ENCODE measurements around a stretch of chr1.

DNA sequence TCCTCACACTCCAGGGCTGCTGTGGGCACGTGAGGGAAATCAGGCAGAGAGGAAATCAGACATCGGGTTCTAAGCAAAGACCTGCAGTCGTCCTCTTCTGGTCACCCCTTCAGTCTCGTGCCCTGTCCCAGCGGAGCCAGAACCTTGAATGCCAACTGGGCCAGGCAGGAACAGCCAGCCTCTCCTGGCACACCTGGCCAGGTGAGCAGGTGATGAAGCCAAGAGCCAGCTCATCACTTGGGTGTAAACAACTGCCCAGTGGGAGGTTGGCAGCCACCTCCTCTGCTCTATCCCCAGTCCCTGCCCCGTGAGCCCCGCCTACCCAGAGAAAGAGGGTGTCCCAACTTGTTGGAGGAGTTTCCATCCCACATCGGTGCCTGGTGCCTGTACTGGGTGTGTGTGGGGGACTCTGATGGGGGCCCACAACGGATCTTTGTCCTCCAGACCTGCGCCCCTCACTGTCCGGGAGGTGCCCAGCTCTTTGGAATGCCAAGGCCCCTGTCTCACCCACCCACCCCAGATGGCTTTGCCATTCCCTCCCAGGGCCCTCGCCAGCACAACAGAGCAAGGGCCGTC lies 17.8 kb upstream of the FAM131C start:
- RAMPAGE, long total RNA = no peak
- RRBS = no CpG with 5 or more reads among the region's 13 CpGs

- RAMPAGE, long total RNA = no peak
- RRBS = no CpG with 5 or more reads among the region's 29 CpGs
Observed at GRCh38 chr1:16115203-16116459, 40.2 kb downstream of the EPHA2 start.

GRCh38 chr1:16143032-16144276 lies 12.4 kb downstream of the EPHA2 start:
- RAMPAGE, long total RNA = no peak
- RRBS = 96% methylated on average over 3 of the region's 24 CpGs

- RAMPAGE, long total RNA = no peak
- RRBS = 0% methylated on average over 3 of the region's 39 CpGs
Observed at GRCh38 chr1:16145863-16146726, 9.8 kb downstream of the EPHA2 start.

DNA sequence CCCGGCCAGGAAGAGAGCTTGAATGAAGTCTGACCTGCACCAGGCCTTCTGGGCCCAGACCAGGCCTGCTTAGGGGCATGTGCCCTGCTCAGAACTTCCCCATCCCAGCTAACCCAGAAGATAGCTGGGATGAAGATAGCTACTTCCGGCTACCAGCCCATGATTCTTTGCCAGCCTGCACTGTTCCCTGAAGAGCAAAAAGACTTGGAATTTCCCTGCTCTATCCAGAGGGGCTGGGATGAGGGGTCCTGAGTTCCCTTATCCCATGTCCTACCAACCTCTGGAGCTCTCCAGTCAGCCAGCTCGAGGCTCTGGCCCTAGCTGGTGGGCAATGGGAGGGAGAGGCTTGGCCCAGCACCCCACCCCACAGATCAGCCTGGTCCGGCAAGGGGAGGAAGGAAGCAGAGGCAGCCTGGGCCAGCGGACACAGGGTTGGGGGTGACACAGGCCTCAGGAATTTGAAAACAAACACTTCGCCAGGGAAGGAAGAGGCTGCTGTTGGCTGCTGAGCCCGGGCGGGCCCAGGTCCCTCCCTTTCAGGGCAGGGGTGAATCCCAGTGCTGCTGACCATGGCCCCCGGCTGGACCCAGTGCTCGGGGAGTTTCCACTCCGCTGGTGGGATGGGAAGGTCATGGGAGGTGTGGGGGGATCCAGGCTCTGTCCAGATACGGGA lies 25.9 kb upstream of the EPHA2 start:
- RAMPAGE, long total RNA = no peak
- RRBS = 3% methylated on average over 3 of the region's 12 CpGs

GRCh38 chr1:16461830-16462414 lies 21.4 kb downstream of the NECAP2 start:
- RAMPAGE, long total RNA = no peak

- RAMPAGE, long total RNA = no peak
- RRBS = no CpG with 5 or more reads among the region's 31 CpGs
Observed at GRCh38 chr1:16534172-16534664, 93.7 kb downstream of the NECAP2 start.

- RAMPAGE, long total RNA = no peak
- RRBS = no CpG with 5 or more reads among the region's 16 CpGs
Observed at GRCh38 chr1:16545821-16546285, 105.3 kb downstream of the NECAP2 start.

DNA sequence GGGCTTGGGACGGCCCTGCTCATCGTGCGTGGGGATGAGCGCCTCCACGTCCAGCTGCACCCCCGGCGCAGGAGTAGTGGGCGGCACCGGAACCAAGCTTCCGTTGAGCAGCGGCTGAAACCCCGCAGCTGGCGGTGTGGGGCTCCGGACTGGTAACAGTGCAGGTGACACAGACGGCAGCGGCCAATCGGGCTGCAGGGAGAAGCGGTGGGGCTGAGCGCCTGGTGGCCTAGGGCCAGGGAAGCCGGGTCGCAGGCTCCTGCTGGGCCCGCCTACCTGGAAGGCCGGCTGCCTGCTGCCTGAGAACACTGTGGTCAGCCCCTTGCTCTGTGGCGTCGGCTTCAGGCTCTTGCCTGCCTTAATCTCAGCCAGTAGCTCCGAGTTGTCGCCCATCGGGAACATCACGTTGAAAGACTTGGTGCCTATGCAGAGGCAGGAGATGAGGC lies 225.2 kb upstream of the CROCC start:
- RAMPAGE, long total RNA = no peak
- RRBS = 18% methylated on average over 5 of the region's 29 CpGs

DNA sequence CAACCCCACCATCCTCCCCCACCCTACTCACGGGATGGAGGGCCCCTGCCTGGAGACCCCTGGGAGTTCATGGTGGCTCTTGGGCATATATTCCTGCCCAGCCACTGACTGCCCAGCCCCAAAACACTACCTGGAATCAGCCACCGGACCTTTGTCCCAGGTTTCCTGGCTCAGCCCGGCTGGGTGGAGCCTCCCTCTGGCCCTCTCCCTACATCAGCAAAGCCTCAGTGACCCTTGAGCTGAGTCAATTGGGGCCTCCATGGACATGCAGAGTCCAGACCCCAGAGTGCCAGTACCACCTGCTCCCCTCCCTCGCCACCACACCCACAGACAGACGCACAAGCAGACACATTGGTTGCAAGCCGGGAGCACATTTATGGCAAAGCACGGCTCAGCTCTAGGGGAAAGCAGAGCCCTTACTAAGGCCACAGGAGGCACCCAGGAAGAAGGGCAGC lies 224.6 kb upstream of the CROCC start:
- RAMPAGE, long total RNA = no peak
- RRBS = no CpG with 5 or more reads among the region's 7 CpGs

- RAMPAGE, long total RNA = start-site peak on the minus strand at chr1:16889622-16889684, 7 and 17 reads in 2 replicates
- RRBS = 12% methylated on average over 15 of the region's 67 CpGs
Observed at GRCh38 chr1:16888573-16889785, 32.8 kb upstream of the CROCC start.

DNA sequence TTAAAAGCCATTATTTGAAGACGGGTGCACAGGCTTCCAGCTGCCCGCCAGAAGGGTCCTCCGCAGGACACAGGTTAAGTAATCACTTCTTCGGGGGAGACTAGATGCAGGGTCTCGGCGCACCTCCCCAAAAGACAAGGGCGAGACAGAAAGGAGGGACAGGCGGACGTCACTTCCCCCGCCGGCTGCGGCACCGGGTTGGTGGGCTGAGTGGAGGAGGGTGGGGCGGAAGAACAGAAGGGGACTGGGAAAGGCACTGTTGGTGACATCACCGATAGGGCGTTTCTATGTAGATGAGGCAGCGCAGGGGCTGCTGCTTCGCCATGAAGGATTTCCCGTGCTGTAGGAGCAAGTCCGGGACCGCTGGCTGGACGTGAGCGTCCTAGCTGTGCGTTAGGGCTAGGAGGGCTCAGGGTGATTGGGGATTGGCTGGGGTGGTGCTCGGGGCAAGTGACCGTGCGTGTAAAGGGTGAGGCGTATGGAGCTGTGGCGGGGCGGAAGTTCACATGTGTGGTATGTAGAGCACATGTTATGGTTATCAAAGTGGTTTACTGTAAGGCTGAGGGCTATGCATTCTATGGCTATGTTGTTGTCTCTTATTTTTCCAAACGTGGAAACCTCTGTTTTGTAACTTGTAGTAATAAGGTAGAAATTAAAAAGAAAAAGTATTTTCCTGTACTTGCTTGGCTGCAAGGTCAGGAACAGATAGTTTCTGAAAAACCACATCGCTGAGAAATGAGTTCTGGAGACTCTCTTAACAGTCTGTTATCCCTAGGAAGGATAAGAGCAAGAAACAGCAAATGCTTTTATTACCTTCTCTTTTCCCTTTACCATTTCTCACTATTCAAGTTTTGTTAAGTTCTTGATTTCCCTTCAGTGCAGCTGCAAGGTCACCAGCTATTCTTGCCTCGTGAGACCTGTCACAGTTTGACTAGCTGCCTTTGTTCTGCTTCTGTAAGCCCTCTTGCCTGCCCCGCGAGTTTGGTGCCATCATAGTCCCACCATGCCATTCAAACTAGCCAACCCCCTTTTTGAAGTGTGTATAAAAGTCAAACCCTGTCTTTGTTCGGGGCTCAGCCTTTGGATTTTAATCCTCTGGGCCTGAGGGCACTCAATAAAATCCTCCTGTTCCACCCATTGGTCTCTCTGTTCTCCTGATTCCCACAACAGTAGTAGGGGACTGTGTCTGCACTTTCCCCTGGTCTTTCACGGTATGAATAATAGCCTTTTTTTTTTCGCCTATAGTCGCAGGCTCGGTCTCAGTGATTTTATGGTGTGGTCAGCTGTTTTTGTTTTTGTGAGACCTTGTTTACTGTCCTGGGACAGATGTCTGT lies 16.6 kb upstream of the CROCC start:
- RAMPAGE, long total RNA = no peak
- RRBS = no CpG with 5 or more reads among the region's 40 CpGs

DNA sequence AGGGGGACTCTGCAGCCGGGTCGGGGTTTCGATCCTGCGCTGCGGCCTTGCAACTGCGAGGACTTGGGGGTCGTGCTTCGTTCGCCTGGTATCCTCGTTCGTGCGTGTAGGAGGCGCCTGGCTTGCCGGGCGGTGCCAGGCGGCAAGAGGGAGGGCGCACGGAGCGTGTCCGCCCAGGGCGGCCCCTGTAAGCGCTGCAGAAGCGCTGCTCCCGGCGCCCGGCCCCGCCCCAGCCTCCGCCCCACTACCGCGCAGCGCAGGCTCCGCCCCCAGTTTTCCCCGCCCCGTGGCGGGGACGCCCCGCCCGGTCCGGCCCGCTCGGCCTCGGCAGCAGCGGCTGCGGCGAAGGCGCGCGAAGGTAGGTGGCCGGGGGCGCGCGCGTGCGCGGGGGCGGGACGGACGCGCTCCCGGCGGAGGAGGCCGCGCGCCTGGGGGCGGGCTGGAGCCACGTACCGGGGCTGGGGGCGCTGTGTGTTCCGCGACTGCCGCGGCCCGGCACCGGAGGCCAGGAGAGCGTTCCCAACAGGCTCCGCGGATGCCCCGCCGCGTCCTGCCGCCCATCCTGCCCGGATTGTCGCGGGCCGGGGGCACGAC lies 7.9 kb upstream of the CROCC start:
- RAMPAGE, long total RNA = no peak
- RRBS = 1% methylated on average over 54 of the region's 86 CpGs

GRCh38 chr1:16945965-16946615 lies 24.4 kb downstream of the CROCC start:
- RAMPAGE, long total RNA = no peak
- RRBS = no CpG with 5 or more reads among the region's 14 CpGs

DNA sequence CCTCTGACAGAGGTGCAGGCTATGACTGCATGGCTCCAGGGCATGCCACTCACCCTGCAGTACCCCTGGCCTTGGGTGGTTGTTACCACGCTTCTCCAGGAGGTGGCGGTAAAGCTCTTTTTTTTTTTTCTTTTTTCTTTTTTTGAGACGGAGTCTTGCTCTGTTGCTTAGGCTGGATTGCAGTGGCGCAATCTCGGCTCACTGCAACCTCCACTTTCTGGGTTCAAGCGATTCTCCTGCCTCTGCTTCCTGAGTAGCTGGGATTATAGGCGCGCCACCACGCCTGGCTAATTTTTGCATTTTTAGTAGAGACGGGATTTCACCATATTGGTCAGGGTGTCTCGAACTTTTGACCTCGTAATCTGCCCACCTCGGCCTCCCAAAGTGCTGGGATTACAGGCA lies 28.7 kb downstream of the MFAP2 start:
- RAMPAGE, long total RNA = no peak
- RRBS = no CpG with 5 or more reads among the region's 13 CpGs

- RAMPAGE, long total RNA = no peak
- RRBS = 91% methylated on average over 5 of the region's 22 CpGs
Observed at GRCh38 chr1:16954382-16955007, 25.9 kb downstream of the MFAP2 start.

- RAMPAGE, long total RNA = no peak
- RRBS = no CpG with 5 or more reads among the region's 11 CpGs
Observed at GRCh38 chr1:16966888-16967499, 13.4 kb downstream of the MFAP2 start.

GRCh38 chr1:16968962-16969460 lies 11.4 kb downstream of the MFAP2 start:
- RAMPAGE, long total RNA = no peak
- RRBS = no CpG with 5 or more reads among the region's 12 CpGs

DNA sequence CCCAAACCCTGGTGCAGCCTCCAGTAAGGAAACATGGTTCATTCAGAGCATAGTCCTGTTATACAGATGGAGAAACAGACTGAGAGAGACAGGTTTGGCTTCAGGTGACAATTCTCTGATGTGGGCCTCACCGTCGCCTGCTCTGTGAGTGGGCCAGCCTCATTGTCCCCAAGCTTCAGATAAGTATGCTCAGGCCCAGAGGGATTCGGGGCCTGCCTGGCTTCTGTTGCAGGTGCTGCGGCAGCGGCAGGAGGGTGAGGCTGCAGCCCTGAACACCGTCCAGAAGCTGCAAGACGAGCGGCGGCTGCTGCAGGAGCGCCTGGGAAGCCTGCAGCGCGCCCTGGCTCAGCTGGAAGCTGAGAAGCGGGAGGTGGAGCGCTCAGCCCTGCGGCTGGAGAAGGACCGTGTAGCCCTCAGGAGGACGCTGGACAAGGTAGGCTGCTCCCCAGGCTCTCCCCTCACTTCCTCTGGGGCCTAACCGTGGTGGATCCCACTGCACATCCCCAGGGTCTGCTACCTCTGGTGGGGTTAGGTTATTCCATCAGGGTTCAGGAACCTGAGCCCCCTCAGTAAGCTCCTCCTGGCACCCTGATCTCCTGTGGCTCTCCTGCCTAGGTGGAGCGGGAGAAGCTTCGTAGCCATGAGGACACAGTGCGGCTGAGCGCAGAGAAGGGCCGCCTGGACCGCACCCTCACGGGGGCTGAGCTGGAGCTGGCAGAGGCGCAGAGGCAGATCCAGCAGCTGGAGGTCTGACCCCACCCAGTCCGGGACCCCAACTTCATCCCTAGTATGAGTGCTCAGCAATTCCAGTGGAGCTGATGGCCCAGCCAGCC lies 10.2 kb downstream of the MFAP2 start:
- RAMPAGE, long total RNA = no peak
- RRBS = no CpG with 5 or more reads among the region's 27 CpGs

- RAMPAGE, long total RNA = no peak
- RRBS = no CpG with 5 or more reads among the region's 3 CpGs
Observed at GRCh38 chr1:17216252-17216584, 11.3 kb downstream of the PADI1 start.